Cerebellum (tissue), 5 donors: ENCODE results near the gene INF2.

DNA sequence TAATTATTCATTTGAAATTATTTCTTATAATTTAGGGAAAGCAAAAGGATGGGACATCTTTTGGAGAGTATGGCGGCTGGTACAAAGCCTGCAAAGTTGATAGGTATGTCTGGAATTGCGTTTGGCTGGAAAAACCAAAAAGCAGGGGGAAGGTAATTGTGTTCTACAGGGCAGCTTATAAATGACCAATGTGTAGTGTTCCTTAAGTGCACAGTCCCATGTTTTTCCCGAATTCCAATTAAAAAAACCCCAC lies 39.7 kb downstream of the XRCC3 start:
- PRO-cap, 3 experiments = no peak in any of the 3 experiments
- RAMPAGE, long total RNA = no peak

DNA sequence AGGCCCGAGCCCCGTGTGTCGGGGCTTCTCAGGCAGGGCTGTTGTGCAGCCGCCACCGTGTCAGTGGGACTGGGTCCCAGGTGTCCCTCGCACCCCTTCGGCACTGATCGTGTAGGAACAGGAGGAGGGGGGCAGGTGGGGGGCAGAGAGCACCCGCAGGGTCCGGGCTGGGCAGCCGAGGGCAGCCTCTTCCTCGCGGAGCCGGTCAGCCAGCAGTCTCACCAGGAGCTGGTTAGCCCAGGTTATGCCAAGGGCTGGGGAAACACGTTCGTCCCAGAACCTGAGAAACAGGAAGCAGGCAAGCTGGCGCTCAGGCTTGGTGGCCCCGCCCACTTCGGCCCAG lies 16.5 kb downstream of the XRCC3 start:
- PRO-cap, 3 experiments = no peak in any of the 3 experiments
- RAMPAGE, long total RNA = no peak

DNA sequence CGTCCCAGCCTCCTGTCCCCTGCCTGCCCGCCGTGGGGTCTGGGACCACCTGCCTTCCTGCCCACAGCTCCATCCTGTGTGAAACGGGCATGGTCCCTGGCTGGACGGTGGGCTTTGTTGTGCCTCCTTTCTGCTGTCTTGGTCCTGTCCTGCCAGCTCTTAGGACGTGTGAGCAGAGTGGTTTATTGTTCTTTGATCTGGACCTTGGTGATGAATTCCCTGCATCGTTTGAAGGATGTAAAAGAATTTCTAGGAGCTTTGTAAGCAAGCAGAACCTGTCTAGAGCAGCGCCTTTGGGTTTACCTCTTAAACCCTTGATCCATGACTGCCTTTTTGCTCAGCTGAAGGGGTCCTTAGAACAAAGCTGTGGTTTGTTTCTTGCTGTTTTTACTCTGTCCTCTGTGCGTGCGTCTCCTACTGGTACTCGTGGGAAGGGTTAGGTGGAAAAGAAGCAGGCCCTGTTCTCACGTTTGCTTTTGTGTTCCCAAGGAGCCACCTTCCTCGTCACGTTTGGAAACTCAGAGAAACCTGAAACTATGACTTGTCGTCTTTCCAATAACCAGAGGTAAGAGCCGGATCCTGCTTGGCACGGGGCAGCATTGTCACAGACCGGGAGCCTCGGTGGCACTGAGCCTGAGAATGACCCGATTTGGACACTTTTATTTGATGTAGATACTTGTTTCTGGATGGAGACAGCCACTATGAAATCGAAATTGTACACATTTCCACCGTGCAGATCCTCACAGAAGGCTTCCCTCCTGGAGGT lies 13.0 kb downstream of the ZFYVE21 start:
- PRO-cap, 3 experiments = no peak in any of the 3 experiments
- RAMPAGE, long total RNA = no peak

DNA sequence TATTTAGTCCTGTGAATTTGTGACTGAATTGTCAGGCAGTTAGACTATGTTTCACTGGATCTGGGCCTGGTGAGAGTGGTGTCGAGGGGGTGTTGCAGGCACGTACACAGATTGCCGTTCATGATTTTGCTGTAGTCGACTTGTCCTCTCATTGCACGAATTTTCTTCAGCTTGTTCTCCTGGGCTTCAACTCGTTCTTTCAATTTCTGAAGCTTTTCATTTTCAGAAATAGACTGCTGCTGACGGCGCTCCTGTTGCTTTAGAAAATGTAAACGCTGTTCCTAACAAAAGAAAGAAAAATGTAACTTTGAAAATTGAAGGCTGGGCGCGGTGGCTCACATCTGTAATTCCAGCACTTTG lies 38.3 kb downstream of the ZFYVE21 start:
- PRO-cap, 3 experiments = no peak in any of the 3 experiments
- RAMPAGE, long total RNA = no peak

DNA sequence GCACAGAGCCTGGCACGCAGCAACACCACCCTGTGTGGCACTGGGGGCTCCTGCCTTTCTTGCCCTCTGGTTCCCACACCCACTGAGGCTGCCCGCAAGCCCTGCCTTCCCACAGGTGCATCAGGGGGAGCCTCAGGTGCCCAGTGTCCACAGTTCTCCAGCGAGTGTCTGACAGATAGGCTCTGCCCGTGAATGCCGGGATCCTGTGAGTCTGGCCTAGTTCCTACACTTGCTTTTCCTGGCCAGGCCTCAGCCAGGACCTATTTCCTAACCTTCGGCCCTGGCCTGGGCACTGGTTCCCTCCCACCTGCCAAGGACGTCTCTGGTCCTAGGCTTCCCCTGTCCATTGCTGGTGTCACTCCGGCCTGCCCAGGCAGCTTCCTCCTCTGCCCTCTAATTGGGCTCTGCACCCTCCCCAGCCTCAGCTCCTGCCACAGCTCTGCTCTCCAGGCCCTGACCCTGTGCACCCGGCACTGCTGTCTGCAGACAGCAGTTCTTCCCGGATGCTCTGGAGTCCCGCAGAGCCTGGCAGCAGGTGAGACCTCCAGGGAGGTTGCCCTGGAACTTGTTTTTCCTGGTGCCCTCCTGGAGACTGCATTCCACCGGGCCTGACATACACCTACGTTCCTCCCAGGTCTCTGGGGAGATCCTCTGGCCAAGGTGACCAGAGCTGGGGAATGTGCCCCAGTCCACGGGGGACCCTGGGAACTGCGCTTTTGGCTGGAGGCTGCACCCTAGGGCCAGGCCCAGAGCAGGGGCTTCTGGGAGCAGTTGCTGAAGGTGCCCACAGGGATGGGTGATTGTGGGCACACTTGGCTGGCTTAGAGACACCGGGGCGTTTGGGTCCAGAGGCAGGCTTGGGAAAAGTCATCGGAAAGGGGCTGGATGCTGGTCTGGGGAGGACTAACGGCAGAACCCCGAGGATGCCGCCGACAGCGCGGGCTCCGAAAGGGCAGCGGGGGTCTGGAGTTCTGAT lies 29.9 kb downstream of the ATP5MJ start:
- PRO-cap, 3 experiments = no peak in any of the 3 experiments
- RAMPAGE, long total RNA = no peak

DNA sequence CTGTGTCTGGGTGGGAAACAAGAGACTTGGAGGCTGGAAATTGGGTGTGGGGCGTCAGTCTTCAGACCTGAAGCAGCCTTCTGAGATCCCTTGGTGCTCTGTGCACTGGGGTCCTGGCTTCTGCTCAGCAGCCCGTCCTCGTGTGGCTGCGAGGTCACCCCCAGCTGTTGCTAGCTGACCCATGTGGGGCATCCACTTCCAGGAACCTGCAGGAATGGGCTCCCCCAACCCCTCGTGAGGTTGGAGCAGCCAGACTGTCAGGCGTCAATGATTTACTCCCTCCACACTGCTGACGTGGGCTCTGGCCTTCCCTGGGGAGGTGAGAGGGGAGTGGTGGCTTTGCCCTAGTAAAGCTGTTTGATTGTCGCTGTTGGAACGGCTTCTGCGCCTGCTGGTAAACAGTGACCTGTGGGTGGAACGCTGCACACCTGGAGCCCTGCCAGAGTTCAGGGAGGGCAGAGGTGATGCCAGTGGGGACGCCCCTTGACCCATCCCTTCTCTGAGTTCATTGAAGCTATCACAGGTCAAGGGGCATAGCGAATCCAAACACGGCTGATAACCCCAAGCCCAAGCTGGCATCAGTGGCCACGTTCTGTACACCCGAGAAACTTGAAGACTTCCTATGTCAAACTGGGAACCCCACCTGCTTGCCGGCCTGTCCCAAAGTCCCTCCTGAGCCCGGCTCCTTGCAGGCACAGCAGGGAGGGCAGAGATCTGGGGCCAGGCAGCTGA lies 2.5 kb downstream of the ASPG start:
- PRO-cap, 3 experiments = no peak in any of the 3 experiments
- RAMPAGE, long total RNA = no peak

DNA sequence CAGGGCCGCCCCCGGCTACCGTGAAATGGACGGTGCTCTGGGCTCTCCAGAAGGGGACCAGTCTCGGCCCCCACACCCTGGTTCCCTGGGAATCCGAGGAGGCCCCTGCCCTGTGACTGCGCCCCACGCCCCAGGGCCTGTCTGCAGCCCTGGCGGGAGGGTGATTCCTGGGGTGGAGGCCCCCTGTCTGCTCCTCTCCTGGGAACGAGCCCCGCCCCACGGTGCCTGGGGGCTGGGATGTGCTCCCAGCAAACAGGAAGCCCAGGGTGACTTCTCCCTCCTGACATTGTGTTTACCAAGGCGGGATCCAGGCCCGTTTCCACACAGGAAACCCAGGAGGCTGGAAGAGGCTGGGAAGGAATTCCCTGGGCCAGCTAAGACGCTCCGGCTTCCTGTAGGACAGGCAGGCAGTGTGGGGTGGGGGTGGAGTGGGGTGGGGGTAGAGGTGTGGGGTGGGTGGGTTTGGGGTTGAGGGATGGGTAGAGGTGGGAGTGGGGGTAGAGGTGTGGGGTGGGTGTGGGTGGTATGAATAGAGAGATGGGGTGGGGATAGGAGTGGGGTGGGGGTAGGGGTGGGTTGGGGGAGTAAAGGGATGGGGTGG lies 46.8 kb downstream of the KIF26A start:
- PRO-cap, 3 experiments = no peak in any of the 3 experiments
- RAMPAGE, long total RNA = no peak

- PRO-cap, 3 experiments = no peak in any of the 3 experiments
- RAMPAGE, long total RNA = no peak
Measured at GRCh38 chr14:104316114-104316981, 178.0 kb downstream of the KIF26A start.

DNA sequence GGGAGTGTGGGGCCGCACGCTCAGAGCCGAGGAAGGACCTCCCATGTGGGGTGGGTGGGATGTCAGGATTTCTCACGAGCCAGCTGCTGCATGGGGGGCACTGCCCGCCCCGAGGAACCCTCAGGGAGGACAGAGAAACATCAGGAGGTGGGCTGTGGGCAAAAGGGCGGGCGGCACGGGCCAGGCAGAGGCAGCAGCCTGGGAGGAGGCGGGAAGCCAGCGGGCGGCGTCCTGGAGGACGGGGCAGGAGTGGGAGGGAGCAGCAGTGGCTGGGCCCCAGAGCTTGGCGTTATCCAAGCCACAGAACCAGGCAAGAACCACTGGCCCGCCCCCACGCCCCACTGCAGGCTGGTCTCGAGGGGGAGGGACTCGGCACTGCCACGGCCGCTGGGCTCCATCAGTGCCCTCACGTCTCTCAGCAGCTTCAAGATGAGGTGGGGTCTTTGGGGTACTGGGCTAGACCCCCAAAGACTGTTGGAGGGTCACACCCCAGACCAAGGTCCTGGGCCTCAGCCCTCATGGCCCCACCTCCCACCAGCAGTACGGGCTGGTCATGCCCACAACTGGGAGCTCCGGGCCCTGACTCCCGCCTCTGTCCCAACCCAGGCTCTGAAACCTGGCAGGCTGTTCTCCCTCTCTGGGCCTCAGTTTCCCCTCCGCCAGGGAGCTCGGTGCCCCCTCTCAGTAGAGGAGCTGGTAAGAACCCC lies 2.6 kb downstream of the C14orf180 start:
- PRO-cap, 3 experiments = no peak in any of the 3 experiments
- RAMPAGE, long total RNA = no peak

GRCh38 chr14:104658209-104658960 lies 31.0 kb upstream of the INF2 start:
- PRO-cap, 3 experiments = no peak in any of the 3 experiments
- RAMPAGE, long total RNA = no peak

DNA sequence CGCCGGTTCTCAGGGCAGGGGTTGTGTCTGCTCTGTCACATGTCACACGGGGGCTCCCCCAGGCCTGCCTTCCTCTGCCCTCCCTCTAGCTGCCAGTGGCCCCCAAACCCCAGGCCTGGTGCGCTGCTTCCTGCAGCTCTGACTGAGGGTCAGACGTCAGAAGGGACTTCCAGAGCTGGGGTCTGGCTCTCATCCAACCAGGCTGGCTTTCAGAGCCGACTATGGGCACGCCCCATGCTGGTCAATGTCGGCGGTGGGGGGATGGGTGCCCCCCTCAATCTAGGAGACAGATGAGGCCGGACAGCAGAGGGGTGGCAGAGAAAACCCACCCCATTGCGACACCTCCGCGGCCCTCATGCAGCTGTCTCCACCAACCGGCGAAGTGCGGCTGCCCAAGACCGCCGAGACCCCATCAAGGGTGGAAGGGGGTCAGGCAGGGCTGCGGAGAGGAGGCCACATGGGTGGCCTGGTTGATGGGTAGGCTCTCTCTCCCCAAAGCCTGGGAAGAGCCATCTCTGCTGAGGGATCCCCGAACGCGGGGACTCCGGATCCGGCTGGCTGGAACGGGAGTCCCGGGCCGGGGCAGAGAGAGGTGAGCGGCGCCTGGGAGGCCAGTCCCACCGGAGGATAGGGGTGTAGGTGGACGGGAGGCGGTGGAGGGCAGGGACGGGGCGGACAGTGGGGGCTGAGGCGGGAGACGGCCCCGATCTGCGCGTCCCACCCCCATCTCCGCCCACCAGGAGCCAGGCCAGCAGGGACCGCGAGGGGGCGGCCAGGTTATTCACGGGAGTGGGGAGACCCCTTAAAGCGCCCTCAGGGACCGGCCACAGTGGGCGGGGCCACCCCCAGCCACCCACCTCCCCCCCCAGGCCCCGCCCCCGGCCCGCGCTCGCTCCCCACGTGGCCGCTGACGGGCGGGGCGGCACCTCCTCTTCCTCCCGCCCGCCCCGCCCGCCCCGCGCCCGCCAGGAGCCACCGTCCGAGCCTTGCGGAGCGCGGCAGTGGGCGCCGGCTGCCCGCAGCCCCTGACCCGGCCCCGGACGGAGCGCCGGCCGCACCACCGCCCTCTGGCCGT lies at the start of gene INF2:
Gene INF2 (plus strand): TSS at position 965 of the 1,075 bp plus-strand sequence.
- PRO-cap, 3 experiments = no peak in any of the 3 experiments
- RAMPAGE, long total RNA = no peak

- PRO-cap, 3 experiments = no peak in any of the 3 experiments
- RAMPAGE, long total RNA = no peak
Measured at GRCh38 chr14:104694537-104695409, 5.4 kb downstream of the INF2 start.

- PRO-cap, 3 experiments = no peak in any of the 3 experiments
- RAMPAGE, long total RNA = no peak
Measured at GRCh38 chr14:104701419-104701815, 12.0 kb downstream of the INF2 start.

DNA sequence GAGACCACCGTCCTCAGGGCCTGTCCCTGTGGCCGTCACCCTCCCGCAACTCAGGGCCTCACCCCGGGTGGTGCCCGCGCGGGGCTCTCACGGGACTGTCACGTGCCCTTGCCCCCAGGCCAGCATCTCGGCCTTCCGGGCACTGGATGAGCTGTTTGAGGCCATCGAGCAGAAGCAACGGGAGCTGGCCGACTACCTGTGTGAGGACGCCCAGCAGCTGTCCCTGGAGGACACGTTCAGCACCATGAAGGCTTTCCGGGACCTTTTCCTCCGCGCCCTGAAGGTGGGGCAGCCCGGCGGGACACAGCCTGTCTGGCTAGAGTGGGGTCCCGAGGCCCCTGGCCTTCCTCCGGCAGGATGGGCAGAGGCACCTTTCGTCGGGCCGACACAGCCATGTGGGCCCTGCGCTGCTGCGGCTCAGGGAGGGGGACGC lies 11.3 kb upstream of the ADSS1 start:
- PRO-cap, 3 experiments = no peak in any of the 3 experiments
- RAMPAGE, long total RNA = no peak

GRCh38 chr14:104724830-104725968 lies 1.2 kb downstream of the ADSS1 start:
- PRO-cap, 3 experiments = no peak in any of the 3 experiments
- RAMPAGE, long total RNA = no peak

DNA sequence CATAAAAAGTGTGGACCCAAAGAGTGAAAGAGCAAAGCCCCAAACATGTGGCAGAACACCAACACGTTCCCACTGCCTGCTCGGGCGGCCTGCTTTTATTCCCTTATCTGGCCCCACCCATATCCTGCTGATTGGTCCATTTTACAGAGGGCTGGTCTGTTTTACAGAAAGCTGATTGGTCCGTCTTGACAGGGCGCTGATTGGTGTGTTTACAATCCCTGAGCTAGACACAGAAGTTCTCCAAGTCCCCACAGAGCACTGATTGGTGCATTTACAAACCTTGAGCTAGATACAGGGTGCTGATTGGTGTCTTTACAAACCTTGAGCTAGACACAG lies 2.2 kb upstream of the SIVA1 start:
- PRO-cap, 3 experiments = no peak in any of the 3 experiments
- RAMPAGE, long total RNA = no peak

- PRO-cap, 3 experiments = no peak in any of the 3 experiments
- RAMPAGE, long total RNA = no peak
Measured at GRCh38 chr14:104766830-104767048, 13.8 kb downstream of the SIVA1 start.

- PRO-cap, 3 experiments = no peak in any of the 3 experiments
- RAMPAGE, long total RNA = no peak
Measured at GRCh38 chr14:104793188-104793855, 2.2 kb downstream of the AKT1 start.

DNA sequence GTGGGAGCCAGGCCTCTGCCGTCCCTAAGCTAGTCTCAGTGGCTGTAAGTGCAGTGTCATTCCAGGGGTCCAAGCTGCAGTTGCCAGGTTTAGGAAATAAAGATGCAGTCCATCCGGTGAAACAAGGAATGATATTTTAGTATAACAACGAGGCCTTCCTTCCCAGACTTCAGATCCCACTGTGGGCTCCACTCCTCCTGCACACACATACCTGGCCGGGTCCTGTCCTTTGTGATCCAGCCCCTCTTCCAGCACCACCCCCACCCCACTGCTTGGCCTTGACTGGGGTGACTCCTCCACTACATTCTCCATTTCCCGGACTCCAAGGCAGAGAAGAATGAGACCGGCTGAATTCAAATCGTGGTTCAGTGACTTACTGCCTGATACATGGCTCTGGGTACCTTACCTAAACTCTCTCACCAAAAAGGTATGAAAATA lies 1.8 kb upstream of the ZBTB42 start:
- PRO-cap, 3 experiments = no peak in any of the 3 experiments
- RAMPAGE, long total RNA = no peak

- PRO-cap, 3 experiments = no peak in any of the 3 experiments
- RAMPAGE, long total RNA = no peak
Measured at GRCh38 chr14:104861021-104862054, 3.7 kb upstream of the CEP170B start.